Ileum (tissue), 1 donor: ENCODE data around the gene PSMG1.

- PRO-cap, result no peak
Observed at GRCh38 chr21:39094901-39095499, 88.3 kb downstream of the PSMG1 start.

GRCh38 chr21:39098571-39099241, 84.5 kb downstream of the PSMG1 start:
- PRO-cap, result no peak

DNA sequence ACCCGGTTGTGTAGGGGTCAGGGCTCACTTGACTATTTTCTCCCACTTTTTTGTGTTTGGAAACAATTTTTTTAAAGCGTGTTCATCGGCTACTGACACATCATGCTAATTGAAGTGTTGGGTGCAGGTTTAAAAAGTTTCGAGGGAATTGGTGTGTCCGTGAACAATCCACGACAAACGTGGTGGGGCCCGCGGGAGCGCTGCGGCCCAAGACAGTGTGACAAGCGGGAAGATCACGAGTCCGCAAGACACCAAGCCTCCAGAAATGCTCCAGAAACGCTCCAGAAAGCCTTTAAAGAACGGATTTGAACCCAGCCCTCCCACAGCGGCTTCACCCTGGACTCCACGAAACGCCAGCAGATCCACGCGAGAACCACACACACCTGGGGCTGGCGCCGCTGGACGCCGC, 566 bp downstream of the PSMG1 start:
- PRO-cap, result unidirectional peak, plus-strand start at position 215 of the sequence

GRCh38 chr21:39183090-39183688, at the start of gene PSMG1:
Gene PSMG1 (minus strand): TSS chr21:39183451.
- PRO-cap, result bidirectional peak, plus-strand start at chr21:39183332, minus-strand start at chr21:39183451

DNA sequence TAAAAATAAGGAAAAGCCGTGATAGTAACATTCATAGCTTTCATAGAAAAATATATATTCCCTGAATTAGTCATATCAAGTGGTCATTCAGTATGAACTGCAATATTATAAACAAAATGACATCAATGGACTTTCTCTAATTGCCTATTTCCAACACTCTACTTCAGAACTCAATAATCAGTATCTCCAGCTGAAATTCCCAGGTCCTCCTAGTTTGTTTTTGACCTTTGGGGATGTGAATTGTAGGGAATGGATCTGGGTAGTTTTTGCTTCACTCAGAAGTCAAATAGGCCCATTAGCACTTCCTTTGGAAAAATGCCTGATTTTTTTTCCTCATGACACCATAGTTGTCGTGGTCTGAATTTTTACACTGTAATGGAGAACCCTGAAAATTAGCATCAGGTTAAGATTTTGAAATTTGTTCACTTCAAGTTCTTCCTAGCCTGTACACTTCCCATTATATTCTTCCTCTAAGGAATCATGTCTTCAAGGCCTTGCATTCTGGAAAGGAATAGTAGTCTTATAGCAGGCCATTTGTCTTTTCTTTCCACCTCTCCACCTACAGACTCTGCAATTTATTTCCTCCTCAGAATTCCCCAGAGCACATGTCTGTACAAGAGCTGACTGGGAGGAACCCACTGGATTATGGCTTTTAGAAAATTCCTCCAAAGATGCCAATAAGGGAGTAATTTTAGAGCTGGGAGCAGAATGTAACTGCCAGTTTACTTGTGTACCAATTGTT, 3.2 kb upstream of the PSMG1 start:
- PRO-cap, result no peak

DNA sequence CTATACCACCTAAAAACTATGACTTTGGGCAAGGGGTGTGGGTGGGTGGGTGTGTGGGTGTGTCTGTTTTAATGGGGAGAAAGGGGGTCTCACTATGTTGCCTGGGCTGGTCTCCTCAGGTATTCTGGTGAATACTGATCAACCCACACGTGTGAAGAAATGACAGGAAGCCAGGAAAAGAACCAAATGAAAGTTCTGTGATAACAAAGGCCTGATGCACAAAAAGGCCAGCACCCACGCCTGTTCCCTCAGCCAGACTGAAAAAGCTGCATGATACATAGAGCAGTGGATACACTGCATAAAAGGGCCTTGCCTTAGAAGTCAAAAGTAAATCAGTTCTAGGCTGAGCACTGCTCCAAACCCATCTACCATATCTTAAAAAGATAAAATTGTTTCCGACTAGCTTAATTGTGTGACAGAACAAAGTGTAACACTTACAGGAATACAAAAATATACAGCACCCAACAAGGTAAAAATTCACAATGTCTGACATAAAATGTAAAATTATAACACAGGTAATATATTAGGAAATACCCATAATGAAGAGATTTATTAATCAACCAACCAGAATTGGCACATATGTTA, 36.9 kb upstream of the PSMG1 start:
- PRO-cap, result no peak

- PRO-cap, result no peak
Observed at GRCh38 chr21:39283547-39284875, 29.4 kb downstream of the BRWD1 start.

DNA sequence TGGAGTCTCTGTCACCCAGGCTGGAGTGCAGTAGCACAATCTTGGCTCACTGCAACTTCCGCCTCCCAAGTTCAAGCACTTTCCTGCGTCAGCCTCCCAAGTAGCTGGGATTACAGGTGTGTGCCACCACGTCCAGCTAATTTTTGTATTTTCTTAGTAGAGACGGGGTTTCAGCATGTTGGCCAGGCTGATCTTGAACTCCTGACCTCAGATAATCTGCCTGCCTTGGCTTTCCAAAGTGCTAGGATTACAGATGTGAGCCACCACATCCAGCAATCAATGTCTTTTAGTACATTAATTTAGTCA, 34.9 kb downstream of the SH3BGR start:
- PRO-cap, result no peak

DNA sequence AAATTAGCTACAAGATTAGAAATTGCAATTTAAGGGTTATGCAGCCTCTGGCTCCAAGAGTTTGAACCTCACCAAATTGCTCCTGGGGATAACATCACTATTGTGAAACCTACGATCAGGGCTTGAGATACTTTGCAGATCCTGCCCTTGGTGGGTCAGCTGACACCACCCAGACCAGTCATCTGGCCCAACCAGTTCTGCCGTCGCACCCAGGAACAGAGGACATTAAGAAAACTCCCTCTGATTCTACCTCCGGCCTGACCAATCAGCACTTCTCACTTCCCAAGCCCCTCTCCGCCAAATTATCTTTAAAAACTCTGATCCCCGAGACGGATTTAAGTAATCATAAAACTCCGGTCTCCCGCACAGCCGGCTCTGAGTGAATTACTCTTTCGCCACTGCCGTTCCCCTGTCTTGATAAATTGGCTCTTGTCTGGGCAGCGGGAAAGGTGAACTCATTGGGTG, 32.9 kb upstream of the B3GALT5 start:
- PRO-cap, result no peak

GRCh38 chr21:40563792-40564554, 283.0 kb downstream of the DSCAM start:
- PRO-cap, result no peak

DNA sequence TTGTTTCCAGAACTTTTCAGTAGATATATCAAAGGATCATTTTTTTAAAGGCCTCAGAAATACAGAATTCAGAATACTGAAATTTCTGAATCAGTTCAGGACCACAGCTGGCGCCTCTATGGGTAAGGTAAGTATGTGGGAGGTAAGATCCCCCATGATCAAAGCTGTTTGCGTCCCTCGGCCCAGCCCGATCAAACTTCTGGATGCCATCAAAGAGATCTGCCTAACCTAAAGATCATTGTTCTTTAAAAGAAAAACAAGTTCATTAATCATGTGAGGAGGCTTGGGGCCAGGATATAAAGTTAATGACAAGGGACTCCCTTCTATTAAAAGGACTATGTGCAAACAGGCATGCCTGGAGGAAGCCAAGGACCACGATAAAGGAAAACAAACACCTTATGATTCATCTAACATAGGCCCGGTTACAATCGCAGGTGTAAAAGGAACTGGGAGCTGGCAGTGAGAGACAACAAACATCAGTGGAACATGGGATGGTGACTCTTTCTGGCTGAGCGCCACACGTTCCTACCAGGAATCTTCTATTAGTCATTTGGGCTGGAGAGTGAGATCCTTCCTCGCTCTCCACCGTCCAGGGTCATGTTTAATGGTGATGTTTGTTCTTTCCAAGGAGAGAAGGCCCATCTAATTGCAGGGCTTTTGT, 2.8 kb upstream of the BACE2 start:
- PRO-cap, result unidirectional peak, plus-strand start at position 549 of the sequence

GRCh38 chr21:41169463-41170063, 1.6 kb downstream of the BACE2 start:
- PRO-cap, result no peak

DNA sequence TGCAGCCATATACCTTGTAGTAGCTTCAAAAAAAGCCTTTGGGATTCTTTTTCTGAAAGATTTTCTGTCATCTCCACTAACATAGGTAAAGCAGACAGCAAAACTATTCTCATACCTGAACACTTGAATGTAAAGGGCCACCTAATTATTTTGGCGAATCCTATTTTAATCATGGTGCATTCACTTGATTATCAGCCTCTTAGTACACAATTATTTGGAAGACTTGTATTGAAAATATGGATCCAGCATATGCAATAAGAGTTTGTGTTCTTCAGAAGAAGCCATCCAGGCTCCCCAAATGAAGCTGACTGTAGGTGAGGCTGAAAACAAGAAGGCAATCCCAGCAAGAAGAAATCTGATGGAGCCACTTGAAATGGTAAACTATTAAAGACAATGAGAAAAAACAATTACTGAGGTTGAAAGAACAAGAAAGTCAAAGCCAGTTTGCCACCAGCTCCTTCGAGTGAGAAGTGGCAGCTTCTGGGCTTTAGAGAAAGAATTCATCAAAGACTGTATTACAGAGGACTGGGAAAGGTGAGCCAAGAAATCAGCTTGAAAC, 3.9 kb downstream of the BACE2 start:
- PRO-cap, result no peak

DNA sequence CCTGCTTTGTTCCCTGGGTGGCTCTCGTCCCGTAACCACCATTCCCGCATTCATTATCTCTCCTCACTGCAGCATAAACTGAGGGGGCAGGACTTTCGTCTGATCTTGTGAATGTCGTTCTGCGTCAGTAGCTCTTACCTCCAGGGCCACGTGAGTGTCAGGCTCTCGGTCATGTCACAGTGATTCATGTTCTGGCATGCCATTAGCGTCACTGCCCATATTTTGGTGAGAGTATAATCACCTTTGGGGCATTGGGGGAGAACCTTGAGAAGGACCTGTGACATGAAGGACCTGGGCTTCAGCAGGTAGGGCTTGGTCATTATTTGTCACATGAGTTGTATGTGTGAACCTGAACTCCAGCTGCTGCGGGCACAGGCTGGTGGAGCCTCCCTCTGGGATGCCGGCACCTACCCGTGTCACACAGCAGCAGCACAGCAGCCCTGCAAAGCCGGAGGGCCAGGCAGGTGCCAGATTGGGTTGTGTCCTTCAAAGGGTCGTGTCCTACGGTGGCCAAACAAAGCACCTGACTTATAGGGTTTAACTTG, 68.5 kb downstream of the BACE2 start:
- PRO-cap, result no peak

- PRO-cap, result no peak
Observed at GRCh38 chr21:41367771-41368352, 6.0 kb downstream of the MX2 start.

DNA sequence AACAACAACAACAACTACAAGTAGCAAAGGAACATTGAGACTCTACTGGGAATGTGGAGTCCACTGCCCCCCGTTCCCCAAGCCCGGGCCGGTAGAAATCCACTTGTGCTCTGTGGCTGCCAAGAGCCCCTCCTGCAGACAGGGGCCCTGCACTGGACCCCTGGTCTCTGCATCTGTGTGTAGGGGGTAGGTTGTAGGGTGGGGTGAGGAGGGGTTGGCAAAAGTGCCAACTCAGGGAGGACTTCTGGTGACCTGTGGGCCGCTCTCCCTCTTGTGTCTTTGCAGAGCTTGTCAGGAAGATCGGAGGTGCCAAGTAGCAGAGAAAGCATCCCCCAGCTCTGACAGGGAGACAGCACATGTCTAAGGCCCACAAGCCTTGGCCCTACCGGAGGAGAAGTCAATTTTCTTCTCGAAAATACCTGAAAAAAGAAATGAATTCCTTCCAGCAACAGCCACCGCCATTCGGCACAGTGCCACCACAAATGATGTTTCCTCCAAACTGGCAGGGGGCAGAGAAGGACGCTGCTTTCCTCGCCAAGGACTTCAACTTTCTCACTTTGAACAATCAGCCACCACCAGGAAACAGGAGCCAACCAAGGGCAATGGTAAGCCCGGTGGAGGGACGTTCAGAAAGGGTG, 14.8 kb downstream of the MX2 start:
- PRO-cap, result no peak

DNA sequence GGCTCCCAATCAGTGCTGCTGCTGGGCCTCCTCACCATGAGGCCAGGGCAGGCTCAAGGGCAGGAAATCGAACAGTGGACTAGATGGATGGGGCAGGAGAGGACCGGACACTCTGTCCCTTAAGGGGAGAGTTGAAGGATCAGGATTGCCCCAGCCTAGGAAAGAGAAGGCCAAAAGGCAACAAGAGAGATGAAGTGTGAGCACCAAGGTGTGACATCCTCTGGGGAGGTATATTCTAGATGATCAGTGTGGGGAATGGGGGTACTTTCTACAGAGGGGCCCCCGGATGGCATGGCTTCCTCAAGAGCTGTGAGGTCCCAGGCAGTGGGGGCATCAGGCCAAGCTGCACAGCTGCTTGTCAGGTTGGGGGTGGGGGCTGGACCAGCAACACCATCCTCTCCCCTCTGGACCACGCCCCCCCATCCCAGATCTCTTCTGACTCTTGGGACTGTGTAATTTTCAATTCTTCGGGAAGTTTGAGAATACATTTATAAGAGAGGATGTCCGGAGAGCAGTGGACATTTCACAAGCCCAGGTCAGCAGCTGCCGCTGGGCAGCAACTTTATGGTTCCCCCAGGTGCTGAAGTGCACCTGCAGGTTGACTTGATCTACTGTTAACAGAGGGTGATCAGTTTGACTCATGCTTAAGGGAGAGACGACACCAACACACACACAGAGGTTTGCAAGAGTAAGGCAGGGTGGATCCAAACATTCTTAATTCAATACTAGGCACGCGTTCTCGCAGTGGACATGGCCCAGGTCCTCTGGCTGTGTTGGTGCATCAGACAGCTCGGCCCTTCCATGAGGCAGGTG, 34.1 kb downstream of the MX1 start:
- PRO-cap, result no peak

DNA sequence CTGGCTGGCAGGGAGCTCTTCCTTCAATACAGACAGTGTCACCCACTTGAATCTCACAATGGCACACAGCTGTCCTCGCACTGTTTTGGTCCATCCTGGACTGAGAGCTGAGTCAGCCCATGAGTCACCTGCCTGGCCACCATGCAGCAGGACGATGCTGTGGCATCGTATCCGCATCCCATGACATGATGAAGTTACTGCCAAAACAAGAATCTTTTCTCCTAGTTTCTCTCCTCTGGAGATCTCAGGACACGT, 6.0 kb downstream of the TMPRSS2 start:
- PRO-cap, result no peak

- PRO-cap, result no peak
Observed at GRCh38 chr21:41507419-41507825, 536 bp downstream of the TMPRSS2 start.

- PRO-cap, result no peak
Observed at GRCh38 chr21:41680923-41681963, 85.6 kb downstream of the RIPK4 start.